Thoracic aorta endothelial cell (primary cell): ENCODE results near the genes GPC3, RTL8B, SMIM10L2A, CT45A6 and SAGE1.

DNA sequence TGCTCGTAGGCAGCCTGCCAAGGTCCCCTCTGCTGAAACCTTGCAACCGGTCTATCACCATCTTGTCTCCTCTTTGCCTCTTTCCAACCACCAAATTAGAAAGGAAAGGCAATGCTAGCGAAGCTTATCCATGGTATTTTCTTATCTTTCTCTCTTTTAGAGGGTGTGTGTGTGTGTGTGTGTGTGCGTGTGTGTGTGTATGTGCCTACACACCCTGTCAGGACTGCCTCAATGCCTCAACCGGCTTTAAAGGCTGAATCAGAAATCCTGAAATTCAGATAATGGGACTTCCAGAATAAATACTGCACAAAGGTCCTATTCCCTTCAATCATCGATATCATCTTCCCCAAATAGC, 124.4 kb upstream of the MBNL3 start:
- CAGE, long polyA plus RNA, result no peak

- CAGE, long polyA plus RNA, result no peak
These were observed 80.3 kb upstream of the GPC4 start for GRCh38 chrX:133495616-133496047.

DNA sequence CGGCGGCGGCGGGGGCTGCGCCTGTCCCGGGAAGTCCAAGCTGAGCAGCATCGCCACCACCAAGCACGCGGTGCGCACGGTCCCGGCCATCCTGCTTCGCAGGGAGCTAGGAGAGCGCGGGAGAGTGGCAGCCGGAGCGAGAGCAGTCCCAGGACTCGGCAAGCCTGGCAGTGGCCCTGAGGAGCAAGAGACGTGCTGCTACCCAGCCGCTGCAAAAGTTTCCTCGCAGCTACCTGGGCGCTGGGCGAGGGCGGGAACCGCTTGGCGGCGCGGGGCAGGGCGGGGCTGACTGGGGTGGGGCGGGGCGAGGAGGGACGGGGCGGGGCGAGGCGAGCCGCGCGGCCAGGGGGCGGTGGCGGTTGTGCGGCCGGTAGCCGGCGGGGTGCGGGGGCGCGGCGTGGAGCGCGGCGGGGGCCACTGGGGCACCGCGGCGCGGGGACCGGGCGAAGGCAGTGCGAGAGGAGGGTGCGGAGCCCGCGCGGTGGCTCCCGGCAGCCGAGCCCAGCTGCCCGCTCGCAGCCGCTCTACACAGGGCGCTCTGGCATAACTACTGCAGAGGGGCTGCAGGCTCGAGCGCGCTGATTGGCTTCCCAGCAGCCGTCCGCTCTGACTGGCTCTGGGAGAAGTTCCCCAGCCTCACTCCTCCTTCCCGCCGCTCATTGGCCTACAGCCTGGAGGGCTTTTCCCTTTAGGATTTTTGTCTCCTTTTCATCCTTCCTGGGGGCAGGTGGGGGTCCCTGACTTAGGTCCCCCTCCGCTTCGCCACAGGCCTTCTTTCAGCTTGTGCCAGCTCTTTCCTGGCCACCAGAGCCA, at the start of gene GPC3:
TSS of gene GPC3 (minus strand) at position 235 of the 813 bp plus-strand sequence.
- CAGE, long polyA plus RNA, result no peak

GRCh38 chrX:133986173-133986467, 726 bp upstream of the GPC3 start:
- CAGE, long polyA plus RNA, result no peak

DNA sequence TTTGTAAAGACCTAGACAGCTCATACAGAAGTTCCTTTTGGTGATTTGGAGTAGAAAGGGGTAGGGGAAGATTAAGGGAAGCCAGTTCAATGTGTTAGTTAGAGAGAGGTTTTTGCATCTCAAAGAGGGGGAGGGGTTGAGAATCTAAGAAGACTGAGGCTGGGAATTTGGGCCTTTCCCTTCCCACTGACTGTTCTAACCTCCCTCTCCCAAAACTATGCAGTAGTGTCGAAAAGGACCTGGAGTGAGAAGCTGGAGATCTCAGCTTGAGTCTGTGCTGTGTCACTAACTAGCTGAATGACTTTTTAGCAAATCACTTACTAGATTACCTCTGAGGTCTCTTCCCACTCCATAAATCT, 55.7 kb upstream of the CCDC160 start:
- CAGE, long polyA plus RNA, result no peak

GRCh38 chrX:134669579-134670118, 11.4 kb upstream of the PLAC1 start:
- CAGE, long polyA plus RNA, result no peak

- CAGE, long polyA plus RNA, result no peak
These were observed 11.8 kb upstream of the PLAC1 start for GRCh38 chrX:134670119-134670468.

DNA sequence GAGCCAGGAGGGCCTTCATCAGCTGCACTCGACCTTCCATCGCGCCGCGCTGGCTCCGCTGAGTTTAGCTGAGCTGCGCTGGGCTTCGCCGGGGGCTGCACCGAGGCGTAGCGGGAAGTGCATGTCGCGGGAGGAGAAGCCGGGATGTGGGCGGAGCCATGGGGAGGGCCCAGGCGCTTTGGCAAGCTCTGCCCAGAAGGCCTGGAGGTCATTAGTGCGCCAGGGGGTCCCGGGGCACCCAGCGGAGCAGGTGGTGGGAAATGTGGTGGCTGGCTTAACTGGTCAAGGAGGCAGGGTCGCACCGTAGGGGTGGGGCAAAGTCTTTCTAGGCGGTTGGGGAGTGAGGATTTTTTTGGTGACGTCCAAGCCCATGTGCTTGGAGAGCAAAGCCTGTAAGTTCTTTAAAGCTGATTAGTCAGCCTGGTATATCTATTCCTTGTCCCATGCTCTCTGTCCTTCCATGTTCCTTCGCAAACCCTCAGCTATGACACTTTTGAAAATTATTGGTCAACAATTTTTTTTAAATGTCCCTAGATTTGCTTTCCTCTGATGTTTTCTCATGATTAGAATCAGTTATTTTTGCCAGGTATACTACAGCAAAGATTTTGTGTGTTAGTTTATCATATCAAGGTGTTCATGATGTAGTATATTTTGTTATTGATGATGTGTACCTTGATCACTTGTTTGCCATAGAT, at the start of gene RTL8B:
TSS of gene RTL8B (minus strand) at position 123 of the 695 bp plus-strand sequence.
- CAGE, long polyA plus RNA, result no peak

DNA sequence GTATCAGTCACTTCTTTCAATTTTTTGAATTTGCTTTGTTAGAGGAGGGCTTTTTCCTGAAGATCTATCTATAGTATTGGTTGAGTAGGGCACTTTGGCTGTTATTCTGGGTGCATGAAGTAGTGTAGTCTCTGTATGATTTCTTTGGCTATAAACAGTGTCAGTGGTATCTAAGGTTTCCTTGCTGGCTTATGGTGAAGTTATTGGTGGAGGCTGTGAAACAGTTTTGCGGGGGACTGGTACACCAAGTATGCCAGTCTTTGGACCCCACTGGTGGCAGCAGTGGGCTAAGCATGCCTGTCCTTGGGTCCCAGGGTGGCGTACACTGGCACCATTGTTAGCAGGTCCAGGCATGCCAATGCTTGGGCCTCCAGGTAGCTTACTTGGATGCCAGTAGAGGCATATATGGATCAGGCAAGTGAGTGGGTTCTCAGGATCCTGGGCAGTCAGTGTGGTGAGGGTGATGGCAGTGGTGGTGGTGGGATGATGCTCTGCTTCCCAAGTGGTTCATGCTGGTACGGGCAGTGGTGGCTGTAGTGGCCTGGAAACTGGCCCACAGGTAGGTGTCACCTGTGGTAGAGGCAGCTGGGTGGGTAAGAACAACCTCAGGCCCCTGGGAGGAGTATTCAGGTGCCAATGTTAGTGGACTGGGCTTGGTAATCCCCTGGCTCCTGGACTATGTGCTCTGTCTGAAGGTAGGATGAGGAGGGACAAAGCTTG, 8.0 kb downstream of the ETDC start:
- CAGE, long polyA plus RNA, result no peak

GRCh38 chrX:135421416-135422634, at the start of gene SMIM10L2A:
SMIM10L2A (plus strand) TSS chrX:135421944.
- CAGE, long polyA plus RNA, result no peak

DNA sequence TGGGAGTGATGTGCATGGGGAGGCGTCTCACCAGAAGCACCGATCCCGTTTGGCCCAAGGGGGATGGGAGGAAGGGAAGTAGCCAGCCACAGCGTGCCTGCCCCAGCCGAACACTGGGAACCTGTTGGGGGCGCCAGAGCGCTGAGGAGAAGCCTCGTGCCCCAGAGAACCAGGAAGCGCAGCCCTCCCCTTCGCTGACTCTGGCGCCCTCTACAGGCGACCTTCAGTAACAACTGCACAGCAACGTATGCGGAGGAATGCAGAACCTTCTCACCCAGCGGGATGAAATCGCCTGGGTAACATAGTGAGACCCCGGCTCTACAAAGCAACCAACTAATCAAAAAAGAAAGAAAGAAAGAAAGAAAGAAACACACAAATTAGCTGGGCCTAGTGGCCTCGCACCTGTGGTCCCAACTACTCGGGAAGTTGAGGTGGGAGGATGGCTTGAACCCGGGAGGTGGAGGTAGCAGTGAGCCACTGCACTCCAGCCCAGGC, at the start of gene CT45A6:
TSS of gene CT45A6 (minus strand) at position 153 of the 495 bp plus-strand sequence.
- CAGE, long polyA plus RNA, result no peak

DNA sequence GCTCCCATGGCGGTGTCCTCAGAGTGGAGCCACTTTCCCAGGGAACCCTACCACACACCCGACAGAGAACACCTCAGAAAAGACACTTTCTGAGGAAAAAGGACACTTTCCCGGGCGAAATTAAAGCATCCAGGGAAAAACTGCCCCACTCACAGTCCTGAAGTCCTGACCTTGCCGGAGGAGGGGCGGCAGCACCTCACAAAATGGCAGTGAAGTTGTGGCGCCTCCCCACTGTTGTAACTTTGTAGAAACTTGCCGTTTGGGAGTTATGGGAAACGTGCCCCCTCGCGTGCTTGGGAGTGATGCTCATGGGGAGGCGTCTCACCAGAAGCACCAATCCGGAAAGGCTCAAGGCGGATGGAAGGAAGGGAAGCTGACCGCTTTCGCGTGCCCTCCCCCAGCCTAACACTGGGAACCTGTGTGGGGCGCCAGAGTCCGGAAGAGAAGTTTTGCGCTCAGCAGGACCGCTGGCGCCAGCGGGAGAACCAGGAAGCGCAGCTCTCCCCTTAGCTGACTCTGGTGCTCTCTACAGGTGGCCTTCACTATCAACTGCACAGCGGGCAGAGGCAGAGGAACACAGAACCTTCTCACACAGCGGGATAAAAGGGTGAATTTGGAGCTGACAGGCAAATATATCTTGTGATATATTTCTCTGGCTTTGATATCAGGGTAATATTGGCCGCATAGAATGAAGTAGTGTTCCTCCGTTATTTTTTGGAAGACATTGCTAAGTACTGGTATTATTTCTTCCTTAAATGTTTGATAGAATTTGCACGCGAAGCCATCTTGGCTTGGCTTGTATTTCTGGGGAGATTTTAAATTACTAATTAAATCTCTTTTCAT, at the start of gene SAGE1:
TSS of gene SAGE1 (plus strand) at position 542 of the 843 bp plus-strand sequence.
- CAGE, long polyA plus RNA, result no peak

DNA sequence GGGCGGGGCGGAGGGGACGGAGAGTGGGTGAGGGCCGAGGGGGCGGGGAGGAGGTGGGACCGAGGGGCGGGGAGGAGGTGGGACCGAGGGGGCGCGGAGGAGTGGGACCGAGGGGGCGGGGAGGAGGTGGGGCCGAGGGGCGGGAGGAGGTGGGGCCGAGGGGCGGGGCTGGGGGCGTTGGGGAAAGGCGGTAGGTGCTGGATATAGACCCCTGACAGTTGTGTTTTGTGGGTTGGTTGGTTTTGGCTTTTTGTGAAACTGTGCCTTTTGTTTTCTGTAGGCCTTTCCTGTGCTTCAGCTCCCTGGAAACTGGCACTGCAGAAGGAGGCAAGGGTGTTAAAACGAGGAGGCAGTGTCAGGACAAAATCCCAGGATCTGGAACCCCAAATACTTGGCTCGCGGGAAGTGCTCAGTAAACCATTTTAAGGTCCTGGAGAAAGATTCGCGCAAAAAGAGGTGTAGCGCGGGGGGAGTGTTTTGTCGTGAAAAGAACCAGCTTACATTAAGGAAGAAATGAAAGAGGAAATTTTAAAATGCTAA, 639 bp upstream of the MMGT1 start:
- CAGE, long polyA plus RNA, result no peak

- CAGE, long polyA plus RNA, result no peak
These were observed 938 bp downstream of the SLC9A6 start for GRCh38 chrX:135986076-135986669.

- CAGE, long polyA plus RNA, result no peak
These were observed 98.5 kb upstream of the FHL1 start for GRCh38 chrX:136098157-136098875.

DNA sequence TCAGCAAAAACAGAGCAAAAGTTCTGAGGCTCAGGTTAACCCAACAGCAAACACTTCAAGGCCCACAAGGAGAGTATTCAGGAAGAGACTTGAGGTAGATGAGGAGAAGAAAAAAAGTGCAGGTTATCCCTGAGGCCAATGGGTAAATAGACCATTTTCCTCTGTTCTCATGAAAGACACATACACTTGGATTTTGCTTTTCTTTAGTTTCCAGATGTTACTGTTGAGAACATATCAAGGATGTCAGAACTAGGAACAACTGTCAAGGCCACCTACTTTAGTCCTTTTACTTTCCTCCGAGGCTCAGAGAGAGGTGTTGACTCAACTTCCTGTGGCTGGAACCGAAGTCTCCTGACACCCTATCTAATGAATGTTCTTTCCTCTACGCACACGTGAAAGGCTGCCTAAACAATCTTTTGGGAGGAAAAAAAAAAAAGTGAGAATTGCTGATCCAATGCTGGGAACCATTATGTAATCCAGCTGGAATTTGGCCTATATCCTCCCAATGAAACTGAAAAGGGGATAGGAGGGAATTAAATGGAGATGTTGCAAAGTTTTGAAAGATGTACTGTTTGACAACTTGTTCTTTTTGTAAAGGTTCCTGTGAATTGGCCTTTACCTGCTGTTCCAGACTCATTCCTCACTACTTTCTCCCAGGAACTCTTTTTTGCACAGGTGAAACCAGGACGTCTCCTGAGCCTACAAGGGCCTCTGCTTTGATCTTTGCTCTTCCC, 8.3 kb upstream of the MAP7D3 start:
- CAGE, long polyA plus RNA, result no peak

DNA sequence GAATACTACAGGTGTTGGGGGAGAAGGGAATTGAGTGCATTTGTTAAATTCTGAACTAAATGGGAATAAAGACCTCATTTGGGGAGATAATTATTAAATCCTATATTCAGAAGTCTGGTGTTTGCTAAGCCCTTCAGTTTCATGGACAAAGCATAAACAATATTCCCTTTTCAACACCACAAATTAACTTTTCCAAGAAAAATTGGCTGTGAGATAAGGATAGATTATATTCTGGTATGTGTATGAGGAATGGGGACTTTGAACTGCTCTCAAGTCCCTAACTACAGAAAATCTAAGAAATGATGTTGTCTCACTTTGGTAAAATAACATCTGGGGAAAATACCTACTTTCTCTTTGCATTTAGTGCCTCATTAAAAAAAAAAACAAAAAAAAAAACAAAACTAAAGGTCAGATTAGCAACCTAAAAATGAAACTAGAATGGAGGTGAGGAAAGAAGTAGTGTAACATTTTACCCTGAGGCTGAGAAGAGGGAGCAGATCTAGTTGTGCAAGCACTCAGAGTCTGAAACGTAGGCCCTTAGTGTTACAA, 55.9 kb downstream of the VGLL1 start:
- CAGE, long polyA plus RNA, result no peak

DNA sequence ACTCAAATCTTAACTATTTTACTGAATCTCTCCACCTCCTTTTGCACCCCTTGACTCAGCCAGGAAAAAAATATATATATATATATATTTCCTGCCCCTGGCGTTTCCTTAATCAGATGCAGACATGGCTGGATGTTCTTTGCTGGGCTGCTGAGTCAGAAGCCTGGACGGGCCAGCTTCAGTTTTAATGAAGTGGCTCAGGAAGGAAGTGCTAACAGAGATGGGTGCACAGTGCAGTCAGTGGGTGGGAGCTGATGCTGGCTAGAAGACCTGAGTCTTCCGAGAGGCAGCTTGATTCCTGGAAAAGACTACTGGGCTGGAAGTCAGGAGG, 8.6 kb upstream of the CD40LG start:
- CAGE, long polyA plus RNA, result no peak

DNA sequence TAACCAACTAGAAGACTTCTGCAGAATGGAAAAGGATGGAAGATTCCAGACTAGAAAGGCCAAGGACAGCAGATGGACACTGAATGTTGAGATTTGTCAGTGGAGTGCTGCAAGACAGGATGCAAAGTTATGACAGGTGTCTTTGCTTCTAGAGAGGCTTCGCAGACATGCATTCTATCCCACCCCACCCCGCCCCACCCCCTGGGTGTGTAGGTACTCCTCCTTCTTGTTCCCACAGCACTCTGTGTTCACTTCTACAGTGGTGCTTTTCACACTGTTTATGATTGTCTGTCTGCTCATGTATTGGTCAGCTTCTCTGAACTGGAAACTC, 6.3 kb upstream of the CD40LG start:
- CAGE, long polyA plus RNA, result no peak

- CAGE, long polyA plus RNA, result no peak
These were observed 1.4 kb downstream of the ARHGEF6 start for GRCh38 chrX:136779107-136779937.